Spleen (tissue), 7 donors: ENCODE results near the gene LEMD3.

GRCh38 chr12:58899059-58899770 is 21.1 kb downstream of the LRIG3 start:
- PRO-cap, 4 experiments, result no peak in any of the 4 experiments
- RAMPAGE, long total RNA, 4 experiments, result no peak in any of the 4 experiments

DNA sequence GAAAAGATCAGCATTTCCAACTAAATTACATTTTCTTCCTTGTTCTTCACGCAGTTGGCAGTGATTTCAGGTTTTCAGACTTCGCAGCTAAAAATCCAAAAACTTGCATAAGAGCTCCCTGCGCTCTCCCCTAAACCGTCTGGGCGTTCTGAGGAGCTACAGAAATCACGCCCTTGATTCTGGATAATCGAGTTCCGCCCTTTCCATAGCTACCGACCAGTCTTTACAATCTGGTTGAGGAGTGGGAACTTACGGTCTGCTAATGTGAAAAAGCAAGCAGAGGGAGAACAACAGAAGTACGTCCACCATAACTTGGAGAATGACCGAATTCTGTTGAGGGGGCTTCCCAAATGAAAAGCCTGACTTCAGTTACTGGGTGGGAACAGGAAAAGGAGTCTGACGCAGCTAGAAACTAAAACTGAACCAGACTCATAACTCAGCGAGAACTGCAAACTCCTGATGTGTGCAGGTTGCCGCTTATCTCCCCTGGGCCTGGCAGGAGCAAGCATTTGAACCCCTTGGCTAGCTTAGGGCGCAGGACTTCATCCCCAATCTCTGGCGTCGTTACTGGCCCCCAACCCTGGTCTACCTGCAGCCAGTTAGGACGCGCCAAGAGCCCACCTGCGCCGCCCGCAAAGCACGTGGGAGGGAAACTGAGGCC is 1.0 kb downstream of the LRIG3 start:
- PRO-cap, 4 experiments, result peak in 4 of 4 experiments; most common plus-strand start position 432 of the sequence (in 3); most common minus-strand start position 141 of the sequence (in 4)
- RAMPAGE, long total RNA, 4 experiments, result no peak in any of the 4 experiments

- PRO-cap, 4 experiments, result no peak in any of the 4 experiments
- RAMPAGE, long total RNA, 4 experiments, result no peak in any of the 4 experiments
Observed at GRCh38 chr12:59030347-59030847, 110.1 kb upstream of the LRIG3 start.

GRCh38 chr12:59080131-59080404 is 159.8 kb upstream of the LRIG3 start:
- PRO-cap, 4 experiments, result no peak in any of the 4 experiments
- RAMPAGE, long total RNA, 4 experiments, result no peak in any of the 4 experiments

DNA sequence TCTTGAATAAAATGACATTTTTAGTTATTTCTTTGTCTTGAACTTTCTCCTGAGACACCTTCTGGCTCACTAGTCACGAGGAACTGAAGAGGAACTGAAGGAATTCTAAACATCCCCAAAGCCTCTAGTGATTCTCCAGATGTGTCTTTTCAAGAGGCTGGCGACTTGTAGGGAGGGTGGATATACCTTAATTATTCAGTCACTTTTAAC is 211.2 kb upstream of the LRIG3 start:
- PRO-cap, 4 experiments, result no peak in any of the 4 experiments
- RAMPAGE, long total RNA, 4 experiments, result no peak in any of the 4 experiments

GRCh38 chr12:62250993-62252081 is 8.9 kb upstream of the USP15 start:
- PRO-cap, 4 experiments, result no peak in any of the 4 experiments
- RAMPAGE, long total RNA, 4 experiments, result no peak in any of the 4 experiments

- PRO-cap, 4 experiments, result no peak in any of the 4 experiments
- RAMPAGE, long total RNA, 4 experiments, result no peak in any of the 4 experiments
Observed at GRCh38 chr12:62275019-62275777, 15.0 kb downstream of the USP15 start.

DNA sequence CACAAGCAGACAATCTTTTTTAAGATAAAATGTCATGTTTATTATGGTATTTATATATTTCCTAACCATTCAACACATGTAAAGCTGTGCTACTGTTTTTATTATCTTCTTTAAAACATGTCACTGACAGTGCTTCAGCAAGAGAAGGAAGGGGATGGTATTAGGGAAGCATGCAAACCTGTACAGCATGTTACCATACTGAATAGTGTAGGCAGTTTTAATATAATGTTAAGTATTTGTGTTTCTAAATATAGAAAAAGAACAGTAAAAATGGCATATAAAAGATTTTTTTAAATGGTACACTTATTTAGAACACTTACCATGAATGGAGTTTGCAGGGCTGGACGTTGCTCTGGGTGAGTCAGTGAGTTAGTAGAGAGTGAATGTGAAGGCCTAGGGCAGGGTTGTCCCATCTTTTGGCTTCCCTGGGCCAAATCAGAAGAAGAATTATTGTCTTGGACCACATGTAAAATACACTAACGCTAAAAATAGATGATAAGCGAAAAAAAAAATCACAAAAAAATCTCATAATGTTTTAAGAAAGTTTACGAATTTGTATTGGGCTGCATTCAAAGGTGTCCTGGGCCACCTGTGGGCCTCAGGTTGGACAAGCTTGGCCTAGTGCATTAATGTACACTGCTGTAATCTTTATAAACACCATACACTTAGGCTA is 17.1 kb downstream of the USP15 start:
- PRO-cap, 4 experiments, result no peak in any of the 4 experiments
- RAMPAGE, long total RNA, 4 experiments, result no peak in any of the 4 experiments

DNA sequence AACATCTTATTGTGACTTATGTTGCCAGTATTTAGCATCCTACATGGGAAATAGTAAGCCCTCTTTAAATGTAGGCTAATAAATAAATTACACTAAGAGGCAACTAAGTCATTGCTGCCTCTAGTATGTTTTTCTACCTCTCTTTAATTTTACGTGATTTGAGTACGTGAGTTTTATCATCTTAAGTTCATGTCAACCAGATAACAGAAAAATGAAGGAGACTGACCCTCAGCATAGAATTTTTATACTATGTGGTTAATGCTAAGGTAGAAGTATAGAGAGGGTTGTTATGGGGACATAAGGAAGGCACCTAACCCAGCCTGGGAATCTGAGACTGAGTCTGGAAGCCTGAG is 21.3 kb downstream of the MON2 start:
- PRO-cap, 4 experiments, result no peak in any of the 4 experiments
- RAMPAGE, long total RNA, 4 experiments, result no peak in any of the 4 experiments

DNA sequence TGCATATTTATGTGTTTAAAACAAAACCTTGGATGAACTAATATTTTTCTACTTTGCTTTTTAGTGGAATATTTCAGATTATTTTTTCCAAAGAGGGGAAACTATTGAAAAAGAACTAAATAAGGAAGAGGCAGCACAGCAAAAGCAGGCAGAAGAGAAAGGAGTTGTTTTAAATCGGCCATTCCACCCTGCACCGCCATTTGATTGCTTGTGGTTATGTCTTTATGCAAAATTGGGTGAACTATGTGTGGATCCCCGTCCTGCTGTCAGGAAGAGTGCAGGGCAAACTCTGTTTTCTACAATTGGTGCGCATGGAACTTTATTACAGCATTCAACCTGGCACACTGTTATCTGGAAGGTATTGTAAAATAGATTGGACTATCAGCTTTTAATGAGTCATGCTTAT is 86.2 kb downstream of the MON2 start:
- PRO-cap, 4 experiments, result no peak in any of the 4 experiments
- RAMPAGE, long total RNA, 4 experiments, result no peak in any of the 4 experiments

DNA sequence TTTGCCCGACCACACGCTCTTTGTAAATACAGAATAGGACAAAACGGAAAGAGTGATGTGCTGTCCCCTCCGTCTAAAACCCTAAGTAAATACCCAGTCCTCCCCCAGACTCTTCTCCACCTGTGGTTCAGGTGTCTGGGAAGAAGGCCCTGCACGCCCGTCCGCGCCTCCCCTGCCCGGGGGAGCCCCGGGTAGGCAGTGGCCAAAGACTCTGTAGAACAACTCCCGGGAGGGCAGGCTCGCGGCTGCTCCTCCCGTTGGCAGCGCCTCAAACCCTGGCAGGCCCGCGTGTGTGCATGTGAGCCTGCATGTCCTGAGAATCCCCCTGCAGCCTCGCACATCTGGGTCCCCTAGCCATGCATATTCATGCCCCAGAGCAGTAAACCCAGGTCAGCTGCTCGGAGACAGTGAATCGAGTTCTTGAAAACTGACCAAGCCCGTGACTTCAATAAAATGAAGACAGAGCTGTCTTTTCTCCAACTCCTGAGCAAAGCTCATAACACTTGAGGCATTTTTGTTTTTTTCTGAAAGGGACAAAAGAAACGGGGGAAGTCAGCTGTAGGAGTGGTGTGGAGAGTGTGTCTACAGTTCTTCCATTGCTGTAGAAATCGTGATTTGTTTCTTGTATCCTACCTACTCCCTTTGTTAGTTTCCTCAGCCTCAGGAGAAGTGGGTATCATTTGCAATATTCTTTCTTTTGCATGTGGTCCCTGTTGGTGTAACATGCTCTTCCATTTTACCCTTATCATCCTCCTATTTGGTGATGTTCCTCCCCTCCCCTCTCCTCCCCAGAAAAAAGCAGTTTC is 166.0 kb downstream of the MON2 start:
- PRO-cap, 4 experiments, result peak in 1 of 4 experiments; most common minus-strand start position 200 of the sequence (in 1)
- RAMPAGE, long total RNA, 4 experiments, result no peak in any of the 4 experiments

DNA sequence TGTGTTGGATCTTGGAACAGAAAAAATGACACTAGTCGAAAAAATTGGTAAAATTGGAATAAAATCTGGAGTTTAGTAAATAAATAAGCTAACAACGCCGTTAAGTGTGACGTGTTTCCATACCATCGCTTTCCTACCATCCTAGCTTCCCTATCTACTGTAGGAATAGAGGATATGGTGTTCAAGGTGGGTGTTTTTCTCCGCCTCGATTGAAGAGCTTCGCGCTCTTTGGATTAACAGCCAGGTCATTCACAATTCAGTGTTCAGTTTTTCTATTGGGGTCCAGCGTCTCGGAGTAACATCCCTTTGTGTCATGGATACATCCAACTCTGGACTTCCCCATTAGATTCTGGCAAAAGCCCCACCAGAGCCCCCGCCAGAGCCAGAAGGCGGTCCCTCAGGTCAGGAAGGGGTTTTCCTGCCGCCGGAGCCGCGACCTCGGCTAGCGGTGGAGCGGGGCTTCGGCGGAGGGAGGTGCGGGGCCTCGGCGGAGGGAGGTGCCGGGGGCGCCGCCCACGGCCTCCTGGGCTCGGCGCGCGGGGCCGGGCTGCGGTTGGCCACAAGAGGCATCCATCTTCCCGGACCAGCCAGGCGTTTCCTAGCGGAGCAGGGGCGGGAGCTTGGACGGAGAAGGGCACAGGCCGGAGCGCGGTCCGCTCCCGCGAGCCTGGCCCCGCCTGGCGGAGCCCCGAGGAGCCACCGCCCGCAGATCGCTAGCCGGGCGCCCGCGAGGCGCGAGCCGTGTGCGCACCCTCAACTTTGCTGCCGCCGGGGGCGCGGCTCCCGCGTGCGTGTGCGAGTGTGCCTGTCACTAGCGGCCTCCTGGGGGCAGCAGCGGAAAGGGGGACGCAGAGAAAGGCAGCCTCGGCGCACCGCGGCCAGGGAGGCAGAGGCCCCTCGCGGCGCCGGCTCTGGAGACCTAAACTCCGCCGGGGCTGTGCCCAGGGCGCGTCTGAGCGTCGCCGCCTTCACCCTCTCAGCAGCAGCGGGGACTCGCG is 999 bp upstream of the SRGAP1 start:
- PRO-cap, 4 experiments, result peak in 4 of 4 experiments; most common plus-strand start position 851 of the sequence (in 3); most common minus-strand start position 308 of the sequence (in 1)
- RAMPAGE, long total RNA, 4 experiments, result no peak in any of the 4 experiments

- PRO-cap, 4 experiments, result peak in 4 of 4 experiments; most common plus-strand start chr12:64221878 (in 4); most common minus-strand start chr12:64221809 (in 3)
- RAMPAGE, long total RNA, 4 experiments, result no peak in any of the 4 experiments
Observed at GRCh38 chr12:64221497-64222121, 487 bp downstream of the KICS2 start.

GRCh38 chr12:64447687-64448624 is 4.0 kb upstream of the TBK1 start:
- PRO-cap, 4 experiments, result no peak in any of the 4 experiments
- RAMPAGE, long total RNA, 4 experiments, result no peak in any of the 4 experiments

DNA sequence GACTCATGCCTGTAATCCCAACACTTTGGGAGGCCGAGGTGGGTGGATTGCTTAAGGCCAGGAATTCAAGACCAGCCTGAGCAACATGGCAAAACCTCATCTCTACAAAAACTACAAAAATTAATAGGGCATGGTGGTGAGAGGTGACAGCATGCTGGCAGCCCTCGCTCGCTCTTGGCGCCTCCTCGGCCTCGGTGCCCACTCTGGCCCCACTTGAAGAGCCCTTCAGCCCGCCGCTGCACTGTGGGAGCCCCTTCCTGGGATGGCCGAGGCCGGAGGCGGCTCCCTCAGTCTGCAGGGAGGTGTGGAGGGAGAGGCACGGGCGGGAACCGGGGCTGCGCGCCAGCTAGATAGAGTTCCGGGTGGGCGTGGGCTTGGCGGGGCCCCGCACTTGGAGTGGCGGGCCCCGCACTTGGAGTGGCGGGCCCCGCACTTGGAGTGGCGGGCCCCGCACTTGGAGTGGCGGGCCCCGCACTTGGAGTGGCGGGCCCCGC is 67.6 kb upstream of the RASSF3 start:
- PRO-cap, 4 experiments, result no peak in any of the 4 experiments
- RAMPAGE, long total RNA, 4 experiments, result no peak in any of the 4 experiments

DNA sequence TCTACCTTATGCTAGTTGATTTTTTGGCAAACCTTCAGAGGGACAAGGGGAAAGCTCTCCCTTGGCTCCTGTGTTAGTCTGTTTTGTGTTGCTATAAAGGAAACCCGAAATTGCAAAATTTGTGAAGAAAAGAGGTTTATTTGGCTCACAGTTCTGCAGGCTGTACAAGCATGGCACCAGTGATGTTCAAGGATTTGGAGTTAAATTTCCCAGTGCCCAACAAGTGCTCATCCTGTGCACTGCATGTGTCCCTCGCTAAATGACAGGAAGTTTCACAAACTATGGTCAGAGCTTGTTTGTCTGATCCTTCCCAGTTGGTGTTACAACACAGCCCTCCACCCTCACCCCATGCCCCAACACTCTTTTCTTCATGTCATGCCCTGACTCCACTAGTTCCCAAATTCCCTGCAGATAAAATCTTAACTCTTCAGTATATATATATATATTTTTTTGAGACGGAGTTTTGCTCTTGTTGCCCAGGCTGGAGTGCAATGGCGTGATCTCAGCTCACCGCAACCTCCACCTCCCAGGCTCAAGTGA is 13.9 kb upstream of the RASSF3 start:
- PRO-cap, 4 experiments, result no peak in any of the 4 experiments
- RAMPAGE, long total RNA, 4 experiments, result no peak in any of the 4 experiments

GRCh38 chr12:64610851-64611868 is 865 bp downstream of the RASSF3 start:
- PRO-cap, 4 experiments, result peak in 4 of 4 experiments; most common plus-strand start chr12:64610990 (in 4); most common minus-strand start chr12:64611000 (in 3)
- RAMPAGE, long total RNA, 4 experiments, result start-site peak on the plus strand in 1 of 4 experiments, at chr12:64611230-64611312 at its widest, 34 reads per replicate

GRCh38 chr12:64675742-64676171 is 65.5 kb downstream of the RASSF3 start:
- PRO-cap, 4 experiments, result peak in 4 of 4 experiments; most common plus-strand start chr12:64676054 (in 2); most common minus-strand start chr12:64675858 (in 4)
- RAMPAGE, long total RNA, 4 experiments, result no peak in any of the 4 experiments

- PRO-cap, 4 experiments, result peak in 4 of 4 experiments; most common plus-strand start chr12:65169583 (in 3); most common minus-strand start chr12:65169462 (in 2)
- RAMPAGE, long total RNA, 4 experiments, result start-site peak on the plus strand in 2 of 4 experiments, at chr12:65169561-65169639 at its widest, 98 to 99 reads per replicate
Observed at GRCh38 chr12:65168862-65169853, at the start of gene LEMD3. LEMD3 (plus strand) TSS chr12:65169583.

GRCh38 chr12:65279198-65279759 is 796 bp downstream of the MSRB3 start:
- PRO-cap, 4 experiments, result peak in 3 of 4 experiments; most common minus-strand start chr12:65279355 (in 2)
- RAMPAGE, long total RNA, 4 experiments, result no peak in any of the 4 experiments